ENCODE results near the genes SQSTM1, SCGB3A1 and OR2Y1.

DNA sequence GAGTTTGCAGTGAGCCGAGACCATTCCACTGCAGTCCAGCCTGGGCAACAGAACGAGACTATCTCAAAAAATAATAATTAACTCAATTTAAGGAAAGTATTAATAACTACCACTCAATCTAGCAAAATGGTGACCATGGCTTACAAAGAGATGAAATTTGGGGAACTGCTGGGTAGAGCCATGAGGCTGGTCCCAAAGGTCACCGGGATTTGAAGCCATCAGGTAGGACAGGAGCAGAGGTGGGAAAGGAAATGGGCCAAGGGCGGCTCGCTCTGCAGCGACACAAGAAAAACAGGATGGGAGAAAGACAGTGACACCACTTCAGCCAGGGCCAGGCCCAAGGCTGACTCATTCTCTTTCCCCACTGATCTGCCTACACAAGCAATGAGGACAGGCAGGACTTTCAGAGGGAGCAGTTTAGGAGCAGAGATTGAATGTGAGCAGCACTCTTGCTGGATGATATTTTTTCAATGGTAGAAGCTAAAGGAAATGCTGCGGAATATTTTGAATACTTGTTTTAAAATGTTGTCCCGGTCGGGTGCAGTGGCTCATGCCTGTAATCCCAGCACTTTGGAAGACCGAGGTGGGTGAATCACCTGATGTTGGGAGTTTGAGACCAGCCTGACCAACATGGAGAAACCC, 3.5 kb downstream of the RUFY1 start:
- PRO-cap, 10 experiments: peak in 3 of 10 experiments; most common plus-strand start position 406 of the sequence (in 3); most common minus-strand start position 350 of the sequence (in 1)

GRCh38 chr5:179678833-179679769, 1.7 kb downstream of the CBY3 start:
- PRO-cap, 10 experiments: peak in 7 of 10 experiments; most common plus-strand start chr5:179679275 (in 4); most common minus-strand start chr5:179679240 (in 7)

GRCh38 chr5:179722567-179723172, 10.0 kb upstream of the MAML1 start:
- PRO-cap, 10 experiments: no peak in any of the 10 experiments

- PRO-cap, 10 experiments: no peak in any of the 10 experiments
Measured at GRCh38 chr5:179728402-179729021, 4.1 kb upstream of the MAML1 start.

- PRO-cap, 10 experiments: no peak in any of the 10 experiments
Measured at GRCh38 chr5:179759887-179760502, 27.4 kb downstream of the MAML1 start.

DNA sequence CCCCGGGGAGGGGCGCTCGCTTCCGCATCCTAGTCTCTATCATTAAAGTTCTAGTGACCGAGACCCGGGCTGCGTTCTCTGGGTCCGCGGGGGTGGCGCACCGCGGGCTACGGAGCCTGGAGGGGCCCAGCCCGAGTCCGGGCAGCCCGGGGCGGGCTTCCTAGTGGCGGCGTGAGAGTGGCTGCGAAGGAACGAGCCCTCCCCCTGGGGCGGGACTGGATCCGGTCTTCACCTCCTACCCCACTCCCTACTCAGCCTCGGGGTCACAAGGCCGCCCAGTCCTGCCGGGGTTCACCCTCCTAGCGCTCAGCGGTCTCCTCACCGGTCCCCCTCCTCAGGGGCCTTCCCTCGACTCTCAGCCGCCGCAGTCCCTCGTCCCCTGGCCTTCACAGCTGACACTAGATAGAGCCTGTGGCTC, 2.7 kb downstream of the LTC4S start:
- PRO-cap, 10 experiments: peak in 8 of 10 experiments; most common plus-strand start position 278 of the sequence (in 4); most common minus-strand start position 109 of the sequence (in 7)

DNA sequence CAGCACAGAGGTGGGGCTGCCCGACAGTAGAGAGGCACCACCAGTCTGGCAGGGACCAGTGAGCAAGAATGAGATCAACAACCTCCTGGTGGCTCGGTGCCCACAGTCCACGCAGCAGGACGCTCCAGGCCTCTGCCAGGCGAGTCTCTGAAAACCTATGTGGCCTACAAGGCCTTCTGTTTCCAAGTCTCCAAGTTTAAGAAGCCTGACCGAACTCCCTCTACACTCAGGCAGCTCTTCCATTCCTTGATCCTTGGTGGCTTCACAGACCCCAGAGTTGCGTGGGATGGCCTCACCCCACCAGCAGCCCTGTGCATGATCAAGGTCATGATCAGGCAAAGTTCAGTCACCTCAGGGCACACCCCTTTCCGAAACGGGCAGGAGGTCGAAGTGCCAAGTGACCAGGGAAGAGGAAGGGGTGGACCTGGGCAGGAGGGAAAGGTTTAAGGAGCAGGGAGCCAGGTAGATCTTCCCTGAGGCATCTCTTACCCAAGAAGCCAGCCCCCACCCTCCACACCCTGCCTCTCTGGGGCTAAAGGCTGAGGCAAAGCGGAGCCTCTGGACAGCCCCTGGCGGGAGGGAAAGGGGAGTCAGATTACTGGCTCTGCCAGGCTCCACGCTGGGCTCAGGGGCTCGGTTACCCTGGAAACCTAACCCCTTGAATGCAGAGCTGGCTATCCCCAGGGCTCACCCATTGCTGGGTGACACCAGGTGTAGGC, 3.8 kb downstream of the MGAT4B start:
- PRO-cap, 10 experiments: no peak in any of the 10 experiments

DNA sequence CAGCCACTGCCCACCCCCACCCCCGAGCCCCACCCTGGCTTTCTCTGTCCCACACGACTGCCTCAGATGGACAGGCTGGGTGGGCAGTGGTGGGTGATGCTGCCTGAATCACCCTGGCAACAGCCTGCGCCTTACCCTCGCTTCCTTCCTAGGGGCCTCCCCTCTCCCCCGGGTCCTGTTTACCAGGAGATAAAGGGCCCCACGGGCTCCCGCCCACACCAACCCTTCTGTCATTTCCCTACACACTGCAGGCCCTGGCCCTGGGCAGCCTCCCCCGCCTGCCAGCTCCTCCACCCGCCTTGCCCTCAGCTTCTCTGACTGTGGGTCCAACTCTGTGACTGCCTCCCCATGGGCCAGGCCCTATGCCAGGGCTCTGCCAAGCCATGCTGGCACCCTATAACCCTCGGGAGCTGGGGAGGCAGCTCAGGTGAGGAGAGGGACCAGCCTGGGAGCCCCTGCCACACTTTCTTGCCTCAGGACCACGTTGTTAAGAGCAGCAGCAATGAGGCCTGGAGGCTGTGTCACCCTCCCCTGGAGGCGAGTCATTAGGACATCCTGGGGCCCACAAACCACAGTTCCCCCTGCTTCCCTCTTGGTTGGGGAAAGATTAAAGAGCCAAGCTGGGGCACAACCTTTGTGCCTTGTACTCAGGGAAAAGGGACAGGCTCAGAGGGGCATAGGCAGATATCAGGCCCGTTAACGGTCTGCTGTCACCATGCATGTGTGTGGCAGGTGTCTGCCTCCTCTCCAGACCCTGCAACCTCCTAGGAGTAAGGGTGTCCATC, 2.9 kb downstream of the MGAT4B start:
- PRO-cap, 10 experiments: no peak in any of the 10 experiments

GRCh38 chr5:179820845-179821428, at the start of gene SQSTM1:
Gene SQSTM1, plus strand, starts transcription at chr5:179820905.
- PRO-cap, 10 experiments: peak in 10 of 10 experiments; most common plus-strand start chr5:179820905 (in 10); most common minus-strand start chr5:179821135 (in 2)

DNA sequence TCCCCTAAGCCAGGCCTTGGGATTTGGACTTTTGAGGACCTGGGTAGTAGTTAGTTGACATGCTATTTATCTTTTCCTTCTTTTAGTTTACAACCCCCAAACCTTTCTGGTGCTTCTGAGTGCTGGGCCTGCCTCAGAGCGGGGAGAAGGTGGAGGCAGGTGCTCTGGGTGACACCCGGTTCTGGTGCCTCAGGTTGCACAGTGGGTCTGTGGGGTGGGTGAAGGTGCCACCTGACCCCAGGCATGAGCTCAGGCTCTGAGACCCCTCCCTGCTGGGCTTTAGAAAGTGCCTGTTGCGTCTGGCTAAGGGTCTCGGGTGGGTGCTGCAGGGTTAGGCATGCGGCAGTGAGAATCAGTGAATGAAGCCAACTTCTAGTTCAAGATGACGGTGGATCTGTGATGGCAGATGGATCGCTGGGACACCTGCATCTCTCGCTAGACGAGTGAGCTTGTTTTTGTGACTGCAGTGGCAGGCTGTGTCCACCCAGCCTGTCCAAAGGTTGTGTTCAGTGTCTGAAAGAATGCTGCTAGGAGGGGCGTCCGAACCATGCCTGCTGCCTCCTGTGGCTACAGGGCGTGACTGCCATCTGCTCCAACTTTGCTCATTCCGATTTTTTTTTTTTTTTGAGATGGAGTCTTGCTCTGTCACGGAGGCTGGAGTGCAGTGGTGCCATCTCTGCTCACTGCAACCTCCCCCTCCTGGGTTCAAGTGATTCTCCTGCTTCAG, 5.0 kb downstream of the SQSTM1 start:
- PRO-cap, 10 experiments: no peak in any of the 10 experiments

DNA sequence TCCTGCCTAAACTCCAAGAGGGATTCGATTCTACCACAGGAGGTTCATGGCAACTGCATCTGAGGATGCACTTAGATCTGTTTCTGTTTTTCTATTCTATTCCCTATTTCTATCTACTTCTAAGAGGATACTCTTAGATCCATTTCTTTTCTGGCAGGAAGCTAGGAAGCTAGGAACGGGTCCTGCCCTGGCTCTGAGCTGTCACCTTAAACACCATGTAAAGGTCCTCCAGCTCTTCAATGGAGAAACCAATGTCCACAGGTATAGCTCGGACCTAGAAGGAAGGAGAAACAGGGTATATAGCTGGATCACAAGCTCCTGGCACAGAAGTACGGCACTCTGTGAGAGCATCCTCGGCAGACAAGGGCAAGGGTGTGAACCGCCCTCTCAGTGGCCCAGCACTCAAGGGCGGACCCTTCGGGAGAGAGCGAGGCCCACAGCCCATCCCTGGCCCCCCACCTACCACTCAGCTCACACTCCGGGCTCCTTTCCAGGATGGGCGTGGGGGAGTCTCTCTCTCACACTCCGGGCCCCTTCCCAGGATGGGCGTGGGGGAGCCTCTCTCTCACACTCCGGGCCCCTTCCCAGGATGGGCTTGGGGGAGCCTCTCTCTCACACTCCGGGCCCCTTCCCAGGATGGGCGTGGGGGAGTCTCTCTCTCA, 12.8 kb upstream of the MRNIP start:
- PRO-cap, 10 experiments: no peak in any of the 10 experiments

DNA sequence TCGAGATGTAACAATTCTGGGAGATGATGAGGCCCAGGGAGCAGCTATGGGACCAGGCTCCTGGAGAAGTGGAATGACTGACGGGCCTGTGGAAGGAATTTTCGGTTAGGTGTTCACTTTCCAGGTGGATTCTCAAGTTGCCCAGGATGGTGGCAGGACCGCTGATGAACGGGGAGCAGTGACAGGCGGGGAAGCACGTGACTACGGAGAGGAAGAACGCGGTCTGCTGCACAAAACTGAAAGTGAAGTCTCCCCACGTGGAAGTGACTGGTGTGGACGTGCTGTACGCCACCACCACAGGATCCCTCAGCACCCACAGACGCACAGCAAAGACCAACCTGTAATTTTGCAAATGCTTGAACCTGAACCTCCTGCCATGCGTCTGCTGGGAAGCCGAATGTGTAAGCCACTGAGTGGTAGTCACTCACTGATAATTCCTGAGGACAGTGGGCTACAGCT, 51.4 kb downstream of the RNF130 start:
- PRO-cap, 10 experiments: no peak in any of the 10 experiments

- PRO-cap, 10 experiments: peak in 1 of 10 experiments; most common minus-strand start chr5:180591570 (in 1)
Measured at GRCh38 chr5:180591334-180591925, at the start of gene SCGB3A1. Gene SCGB3A1, minus strand, starts transcription at chr5:180591499.

DNA sequence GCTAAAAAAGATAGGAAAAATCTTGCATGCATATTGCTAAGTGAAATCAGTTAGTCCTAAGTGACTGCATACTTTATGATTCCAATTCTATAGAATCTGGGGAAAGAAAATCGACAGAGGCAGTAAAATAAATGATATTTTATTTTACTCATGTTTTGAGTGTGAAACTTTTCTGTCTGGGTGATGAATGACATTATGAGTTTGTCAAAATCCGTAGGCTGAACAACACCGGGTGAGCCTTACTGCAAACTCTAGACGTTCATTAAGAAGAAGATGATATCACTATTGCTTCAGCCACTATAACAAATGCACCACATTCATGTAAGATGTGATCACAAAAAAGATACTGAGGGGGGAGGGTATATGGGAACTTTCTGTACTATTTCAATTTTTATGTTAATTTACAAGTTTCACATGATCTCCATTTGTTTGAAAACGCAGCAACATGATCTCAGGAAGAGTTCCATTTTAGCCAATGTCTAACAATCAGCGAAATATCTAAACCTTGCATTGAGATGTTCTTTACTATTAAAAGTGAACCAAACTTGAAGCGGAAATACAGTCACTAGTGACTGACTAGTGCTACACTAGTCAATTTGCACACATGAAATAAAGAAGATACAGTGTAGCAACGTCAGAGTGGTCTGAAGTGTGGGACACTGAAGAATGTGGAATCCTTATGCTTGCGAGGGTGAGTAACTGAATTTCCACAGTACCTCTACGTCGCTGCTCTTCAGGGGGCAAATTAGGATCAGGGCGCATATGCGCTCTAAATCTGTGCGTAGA, 39.4 kb upstream of the FLT4 start:
- PRO-cap, 10 experiments: no peak in any of the 10 experiments

- PRO-cap, 10 experiments: no peak in any of the 10 experiments
Measured at GRCh38 chr5:180739879-180740412, at the start of gene OR2Y1. Gene OR2Y1, minus strand, starts transcription at chr5:180740058.

- PRO-cap, 10 experiments: no peak in any of the 10 experiments
Measured at GRCh38 chr5:180791178-180791861, 11.3 kb downstream of the MGAT1 start.

DNA sequence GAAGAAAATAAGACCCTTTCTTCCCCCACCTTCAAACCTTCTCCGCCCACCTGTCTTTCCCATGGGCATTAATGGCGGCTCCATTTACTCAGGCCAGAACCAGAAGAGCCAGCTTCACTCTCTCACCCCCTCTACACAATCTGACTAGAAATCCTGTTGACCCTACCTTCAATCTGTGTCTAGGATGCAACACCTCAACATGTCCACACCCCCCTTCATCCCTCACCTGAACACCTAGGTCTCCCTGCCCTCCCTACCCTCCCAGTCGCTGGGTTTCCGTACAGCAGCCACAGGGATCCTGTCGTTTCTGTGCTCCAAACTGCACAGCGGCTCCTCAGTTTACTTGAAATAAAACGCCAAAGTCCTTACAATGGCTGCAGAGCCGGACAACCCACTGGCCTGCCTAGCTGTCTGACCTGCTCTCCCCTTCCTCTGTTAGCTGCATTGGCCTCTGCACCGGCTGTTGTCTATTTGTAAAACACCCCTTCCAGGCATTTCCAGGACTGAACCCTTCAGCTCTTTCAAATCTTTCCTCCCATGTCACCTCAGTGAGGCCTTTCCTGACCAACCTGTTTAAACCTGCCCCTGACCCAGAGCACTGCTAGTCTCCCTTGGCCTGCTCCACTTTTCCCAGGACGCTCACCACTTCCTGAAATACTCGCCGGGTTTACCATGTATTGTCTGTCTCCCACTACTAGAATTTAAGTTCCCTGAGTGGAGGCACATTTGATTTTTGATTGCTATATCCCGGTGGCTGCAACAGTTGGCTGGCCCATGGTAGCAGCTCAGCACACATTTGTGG, 9.0 kb upstream of the MGAT1 start:
- PRO-cap, 10 experiments: peak in 6 of 10 experiments; most common plus-strand start position 576 of the sequence (in 1); most common minus-strand start position 437 of the sequence (in 3)

GRCh38 chr5:180820317-180820682, 17.7 kb upstream of the MGAT1 start:
- PRO-cap, 10 experiments: no peak in any of the 10 experiments

GRCh38 chr5:180826004-180826493, 23.4 kb upstream of the MGAT1 start:
- PRO-cap, 10 experiments: no peak in any of the 10 experiments

GRCh38 chr5:180948251-180948750, 40.3 kb upstream of the BTNL3 start:
- PRO-cap, 10 experiments: no peak in any of the 10 experiments